Endothelial cell (in vitro differentiated cells): Measurements from ENCODE around the genes AMELX, TLR7, MOSPD2, ASB9 and ACE2.

DNA sequence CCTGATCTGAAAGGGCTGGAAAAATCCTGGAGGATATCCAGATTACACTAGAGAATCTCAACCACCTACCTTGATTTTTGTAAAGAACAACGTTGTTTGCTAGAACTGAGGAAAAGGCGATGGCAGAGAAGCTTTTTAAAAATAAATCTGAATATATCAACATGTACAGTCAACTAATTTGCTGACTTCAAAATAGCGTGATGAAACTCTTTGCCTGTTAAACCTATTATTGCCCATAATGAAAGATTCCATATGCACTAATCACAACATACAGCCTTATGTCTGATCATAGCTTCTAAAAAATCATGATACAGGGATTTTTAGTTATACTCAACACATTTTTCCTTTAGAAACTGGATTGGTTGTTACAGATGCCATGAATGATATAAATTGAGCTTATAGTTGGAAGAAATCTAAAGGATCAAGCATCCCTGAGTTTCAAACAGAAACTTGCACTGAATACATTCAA is at the start of gene AMELX:
AMELX (plus strand) TSS at position 416 of the 469 bp plus-strand sequence.
- PRO-cap = no peak

DNA sequence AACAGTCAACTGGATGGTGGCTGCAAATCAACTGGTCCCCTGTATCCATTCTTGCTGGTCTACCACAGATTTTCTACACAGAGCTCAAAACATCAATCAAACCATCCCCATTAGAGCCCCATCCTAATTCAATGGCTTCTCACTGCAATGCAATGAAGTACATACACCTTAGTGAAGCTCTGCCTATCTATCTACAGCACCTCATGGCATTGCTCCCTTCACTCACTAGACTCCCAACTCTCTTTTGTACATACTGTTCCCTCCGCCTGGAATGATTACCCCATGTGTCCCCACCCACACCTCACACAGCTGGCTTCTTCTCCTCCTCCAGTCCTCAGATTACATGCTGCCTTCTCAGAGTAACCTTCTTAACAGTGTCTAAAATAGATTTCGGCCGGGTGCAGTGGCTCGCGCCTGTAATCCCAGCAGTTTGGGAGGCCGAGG is 46.9 kb downstream of the AMELX start:
- PRO-cap = no peak

GRCh38 chrX:11381439-11382115 is 88.4 kb downstream of the AMELX start:
- PRO-cap = unidirectional peak, plus-strand start at chrX:11381694

- PRO-cap = no peak
Measured at GRCh38 chrX:11385882-11386646, 92.9 kb downstream of the AMELX start.

- PRO-cap = no peak
Measured at GRCh38 chrX:12079169-12079412, 59.2 kb upstream of the FRMPD4 start.

GRCh38 chrX:12798911-12799531 is 7.8 kb downstream of the PRPS2 start:
- PRO-cap = no peak

DNA sequence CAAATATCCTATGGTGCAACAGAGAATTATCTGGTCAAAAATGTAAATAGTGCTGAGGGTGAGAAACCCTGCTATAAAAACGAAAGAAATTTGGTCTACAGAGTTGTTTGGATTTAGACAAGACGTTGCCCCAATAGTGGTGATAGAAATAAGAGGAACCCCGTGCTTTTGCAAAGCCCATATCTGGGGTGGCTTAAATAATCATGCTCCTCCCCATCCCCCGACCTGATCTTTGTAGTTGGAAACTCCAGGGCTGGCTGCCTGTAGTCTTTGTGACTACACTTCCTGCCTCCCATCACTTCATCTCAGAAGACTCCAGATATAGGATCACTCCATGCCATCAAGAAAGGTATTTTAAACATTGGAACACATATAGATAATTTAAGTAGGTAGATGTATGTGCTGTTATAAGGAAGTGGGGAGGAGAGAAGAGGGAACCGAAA is at the start of gene TLR7:
TLR7 (plus strand) TSS at position 298 of the 443 bp plus-strand sequence.
- PRO-cap = no peak

GRCh38 chrX:12972236-12972731 is 2.6 kb upstream of the TMSB4X start:
- PRO-cap = no peak

DNA sequence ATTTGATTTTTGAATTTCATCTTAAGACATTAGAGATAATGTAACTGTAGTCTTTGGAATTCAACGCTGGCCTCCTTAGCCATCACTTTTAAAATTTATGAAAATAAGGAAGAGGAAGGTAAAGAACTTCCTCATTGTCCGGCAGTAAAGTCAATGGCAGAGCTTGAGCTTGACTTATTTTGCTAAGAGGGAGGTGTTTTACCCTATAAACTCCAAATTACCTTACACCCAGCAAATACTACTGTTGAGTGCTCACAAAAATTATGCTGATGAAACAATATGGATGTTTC is 733 bp upstream of the TMSB4X start:
- PRO-cap = bidirectional peak, plus-strand start at position 134 of the sequence, minus-strand start at position 146 of the sequence

DNA sequence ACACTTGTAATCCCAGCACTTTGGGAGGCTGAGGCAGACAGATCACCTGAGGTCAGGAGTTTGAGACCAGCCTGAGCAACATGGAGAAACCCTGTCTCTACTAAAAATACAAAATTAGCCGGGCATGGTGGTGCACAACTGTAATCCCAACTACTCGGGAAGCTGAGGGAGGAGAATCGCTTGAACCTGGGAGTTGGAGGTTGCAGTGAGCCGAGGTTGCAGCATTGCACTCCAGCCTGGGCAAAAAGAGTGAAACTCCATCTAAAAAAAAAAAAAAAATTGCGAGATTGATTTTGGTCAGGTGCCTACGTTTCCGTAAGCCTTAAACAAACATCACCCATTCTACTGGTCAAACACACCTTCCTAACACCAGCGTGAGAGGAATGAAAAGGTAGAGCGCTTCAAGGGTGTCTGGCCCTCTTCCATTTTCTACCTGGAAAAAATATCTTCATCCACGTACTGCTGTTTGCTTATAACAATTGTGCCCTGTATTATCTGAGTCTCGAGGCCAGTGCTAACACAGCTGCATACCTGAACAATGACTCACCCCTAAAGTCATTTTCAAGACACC is 13.7 kb downstream of the TMSB4X start:
- PRO-cap = no peak

GRCh38 chrX:13005571-13006063 is 30.7 kb downstream of the TMSB4X start:
- PRO-cap = no peak

- PRO-cap = no peak
Measured at GRCh38 chrX:13016631-13017097, 27.8 kb downstream of the FAM9C start.

DNA sequence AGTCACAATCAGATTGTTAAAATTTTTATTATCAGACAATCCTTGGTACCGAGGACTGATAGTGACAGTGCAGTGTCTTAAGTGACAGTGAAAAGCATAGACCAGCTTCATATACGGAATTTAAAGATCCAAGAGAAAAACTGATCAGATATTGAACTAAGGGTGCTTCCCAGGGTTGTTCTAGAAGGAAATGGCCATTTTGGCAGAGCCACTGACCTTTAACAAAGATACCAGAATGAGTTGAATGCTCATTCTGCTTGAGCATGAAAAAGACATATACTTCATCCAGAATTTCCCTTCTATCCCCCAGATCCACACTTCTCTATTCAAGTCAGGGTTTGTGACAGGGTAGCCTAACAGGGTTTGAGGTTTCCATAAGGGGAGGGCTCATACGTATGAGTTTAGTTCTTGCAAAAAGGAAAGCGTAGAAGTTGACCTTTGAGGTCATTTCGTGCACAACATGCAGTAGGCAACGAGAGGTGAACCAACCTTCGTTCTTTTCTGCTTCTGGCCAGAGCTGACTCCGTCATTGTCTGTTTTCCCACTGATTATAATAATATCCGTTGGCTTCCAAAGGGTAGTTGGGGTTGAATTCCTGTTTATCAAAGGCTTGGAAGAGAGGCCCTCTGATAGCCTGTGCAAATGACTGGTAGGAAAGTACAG is 45.7 kb upstream of the FAM9C start:
- PRO-cap = no peak

- PRO-cap = no peak
Measured at GRCh38 chrX:13239342-13239678, 80.5 kb downstream of the ATXN3L start.

DNA sequence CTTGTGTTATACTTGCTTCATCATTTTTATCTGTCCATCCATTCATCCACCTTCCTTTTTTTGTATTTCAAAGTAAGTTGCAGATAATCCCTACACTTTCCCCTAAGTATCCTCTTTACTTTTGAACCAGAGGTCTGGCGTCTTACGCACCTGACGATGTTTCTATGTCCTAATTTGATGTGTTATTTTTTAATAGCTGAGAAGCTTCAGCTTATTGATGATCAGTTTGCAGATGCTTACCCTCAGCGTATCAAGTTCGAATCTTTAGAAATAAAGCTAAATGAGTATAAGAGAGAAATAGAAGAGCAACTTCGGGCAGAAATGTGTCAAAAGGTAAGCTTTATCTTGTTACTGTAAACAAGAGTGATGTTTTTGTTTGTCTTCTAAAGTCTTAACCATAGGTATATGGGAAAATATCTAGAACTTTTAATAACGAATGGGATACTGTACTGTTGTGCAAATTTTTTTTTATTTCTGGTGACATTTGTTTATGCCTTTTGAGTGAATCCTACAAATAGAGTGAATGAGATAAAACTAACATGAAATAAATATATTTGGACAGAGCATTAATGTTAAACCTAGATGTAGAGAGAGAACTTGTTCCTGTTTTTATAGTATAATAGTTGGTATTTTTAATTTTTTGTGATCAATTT is 11.7 kb downstream of the OFD1 start:
- PRO-cap = no peak

GRCh38 chrX:13939045-13939484 is 90.6 kb downstream of the GEMIN8 start:
- PRO-cap = bidirectional peak, plus-strand start at chrX:13939182, minus-strand start at chrX:13939104

DNA sequence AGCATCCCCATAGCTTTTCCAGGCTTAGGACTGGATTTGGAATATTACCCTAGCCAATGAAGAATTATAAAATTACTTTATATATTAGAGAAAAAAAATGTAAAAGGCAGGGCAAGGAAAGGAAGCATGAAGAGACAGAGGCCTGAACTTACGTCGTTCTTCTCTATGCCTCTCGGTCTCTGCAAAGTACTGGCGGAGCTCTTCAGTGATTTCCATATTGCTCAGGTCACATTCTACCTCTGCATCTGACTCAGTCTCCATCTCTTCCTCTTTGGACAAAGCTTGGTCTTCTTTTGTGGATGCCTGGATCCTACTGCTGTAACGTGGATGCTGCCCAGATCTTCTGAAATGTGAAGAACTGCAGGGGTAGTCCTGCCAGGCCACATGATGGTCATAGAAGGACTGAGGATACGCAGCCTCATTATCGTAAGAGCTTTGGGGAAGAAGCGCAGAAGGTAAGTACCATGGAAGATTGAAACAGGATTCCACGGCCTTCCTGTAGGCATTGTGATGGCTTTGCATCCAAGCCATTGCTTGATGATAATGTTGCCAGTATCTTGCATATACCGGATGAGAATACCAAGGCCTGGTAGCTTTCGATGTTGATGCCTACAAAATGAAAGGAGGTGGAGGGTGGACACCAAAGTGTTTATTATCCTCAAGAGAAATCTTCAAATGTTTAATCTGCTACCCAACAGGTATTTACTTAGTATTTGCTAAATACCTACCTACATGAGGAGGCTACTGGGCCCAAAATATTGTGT is 9.6 kb downstream of the GEMIN8 start:
- PRO-cap = no peak

DNA sequence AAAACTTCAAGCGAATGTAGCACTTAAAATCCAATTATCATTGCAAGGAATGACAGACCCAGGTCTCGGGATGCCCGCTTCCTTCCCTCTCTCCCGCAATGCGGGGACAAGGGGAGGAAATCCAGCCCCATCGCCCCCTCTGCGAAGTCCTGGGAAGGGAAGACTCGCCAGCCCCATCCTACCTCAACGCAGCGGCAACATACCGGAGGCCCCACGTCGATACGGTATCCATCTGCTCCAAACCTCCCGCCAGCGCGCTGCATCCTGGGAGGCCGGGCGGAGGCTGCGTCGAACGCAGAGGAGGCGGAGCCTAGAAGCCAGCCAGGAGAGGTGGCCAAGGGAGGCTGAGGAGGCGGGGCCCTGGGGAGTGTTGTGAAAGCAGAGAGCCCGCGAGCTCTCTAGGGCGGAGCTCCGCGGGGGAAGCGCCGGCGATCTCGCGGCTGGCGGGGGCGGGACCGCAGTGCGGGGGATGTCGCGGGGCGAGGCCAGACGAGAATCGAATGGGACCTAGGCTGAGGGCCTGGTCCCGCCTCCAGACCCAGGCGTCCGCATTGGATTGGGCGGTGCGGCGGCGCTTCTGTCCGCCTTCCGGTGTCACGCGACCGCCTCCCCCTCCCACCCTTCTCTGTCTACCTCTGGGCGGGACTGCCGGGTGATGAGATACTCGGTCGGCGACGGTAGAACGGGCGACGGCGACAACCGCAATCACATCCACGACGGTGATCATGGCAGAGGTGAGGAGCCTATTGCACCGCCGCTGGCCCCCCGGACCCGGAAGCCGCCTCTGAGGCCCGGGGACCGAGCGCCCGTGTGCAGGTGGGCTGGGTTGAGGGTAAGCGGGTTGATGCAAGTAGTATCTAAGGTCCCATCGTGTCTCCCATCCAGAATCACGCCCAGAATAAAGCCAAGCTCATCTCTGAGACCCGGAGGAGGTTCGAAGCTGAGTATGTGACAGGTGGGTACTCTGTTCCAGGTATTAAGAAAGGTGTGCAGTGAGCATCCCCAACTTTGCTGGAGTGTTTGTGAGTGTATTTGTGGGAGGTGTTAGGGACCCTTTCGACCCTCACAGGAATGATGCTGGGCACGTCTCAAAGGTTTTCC is at the start of gene MOSPD2:
MOSPD2 (plus strand) TSS at position 618 of the 1,101 bp plus-strand sequence.
- PRO-cap = bidirectional peak, plus-strand start at position 640 of the sequence, minus-strand start at position 266 of the sequence; bidirectional peak, plus-strand start at position 787 of the sequence, minus-strand start at position 786 of the sequence

GRCh38 chrX:15269563-15270501 is at the start of gene ASB9:
Gene ASB9, minus strand, starts transcription at chrX:15270083.
- PRO-cap = no peak

- PRO-cap = no peak
Measured at GRCh38 chrX:15600641-15601320, at the start of gene ACE2. Gene ACE2, minus strand, starts transcription at chrX:15600960.